Measurements from ENCODE around the genes MSTN and INPP1.

- RRBS = no CpG with 5 or more reads among the region's 2 CpGs
Measured at GRCh38 chr2:189485206-189485514, 43.9 kb downstream of the WDR75 start.

- RRBS = no CpG with 5 or more reads among the region's 1 CpG
Measured at GRCh38 chr2:189576275-189576909, 4.2 kb downstream of the SLC40A1 start.

- RRBS = no CpG with 5 or more reads among the region's 2 CpGs
Measured at GRCh38 chr2:190062615-190062983, at the start of gene MSTN. TSS of gene MSTN (minus strand) at chr2:190062729.

DNA sequence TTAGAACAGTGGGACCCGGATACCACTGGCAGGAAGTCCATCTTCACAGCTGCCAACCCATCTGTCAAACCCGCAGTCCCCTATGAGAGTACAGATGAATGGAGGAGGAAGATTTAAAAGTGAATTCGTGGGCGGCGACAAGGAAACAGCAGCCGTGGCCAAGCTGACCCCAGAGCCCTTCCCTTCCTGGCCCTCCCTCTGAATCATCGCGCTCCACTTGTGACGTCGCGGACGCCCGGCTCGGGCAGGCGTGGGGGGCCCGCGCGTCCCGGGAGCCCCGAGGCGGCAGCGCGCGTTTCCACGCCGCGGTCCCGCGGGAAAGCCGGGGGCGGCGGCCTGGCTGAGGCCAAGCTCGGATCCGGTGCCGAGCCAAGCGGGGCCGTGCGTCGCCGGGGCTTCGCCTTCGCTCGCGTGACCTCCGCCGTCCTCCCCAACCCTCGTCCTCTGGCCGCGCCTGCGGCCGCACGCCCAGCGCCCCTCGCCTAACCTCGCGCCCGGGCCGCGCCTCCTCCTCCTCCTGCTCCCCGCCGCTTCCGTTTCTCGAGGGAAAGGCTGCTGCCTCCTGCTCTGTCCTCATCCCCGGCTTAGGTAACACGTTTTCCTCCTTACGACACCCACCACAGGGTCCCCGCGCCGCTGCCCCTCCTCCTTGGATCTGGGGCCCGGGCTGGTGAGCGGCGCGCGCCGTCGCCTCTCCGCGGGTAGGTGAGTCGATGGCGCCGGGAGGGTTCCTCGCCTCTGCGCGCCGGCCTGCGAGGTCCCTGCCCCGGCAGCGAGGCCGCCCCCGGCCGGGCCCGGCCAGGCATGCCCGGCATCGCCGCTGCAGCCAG is at the start of gene INPP1:
Gene INPP1 (plus strand): TSS at position 216 of the 830 bp plus-strand sequence.
- RRBS = 2% methylated on average over 52 of the region's 95 CpGs

- RRBS = no CpG with 5 or more reads among the region's 2 CpGs
Measured at GRCh38 chr2:190469601-190470237, 61.6 kb downstream of the MFSD6 start.

DNA sequence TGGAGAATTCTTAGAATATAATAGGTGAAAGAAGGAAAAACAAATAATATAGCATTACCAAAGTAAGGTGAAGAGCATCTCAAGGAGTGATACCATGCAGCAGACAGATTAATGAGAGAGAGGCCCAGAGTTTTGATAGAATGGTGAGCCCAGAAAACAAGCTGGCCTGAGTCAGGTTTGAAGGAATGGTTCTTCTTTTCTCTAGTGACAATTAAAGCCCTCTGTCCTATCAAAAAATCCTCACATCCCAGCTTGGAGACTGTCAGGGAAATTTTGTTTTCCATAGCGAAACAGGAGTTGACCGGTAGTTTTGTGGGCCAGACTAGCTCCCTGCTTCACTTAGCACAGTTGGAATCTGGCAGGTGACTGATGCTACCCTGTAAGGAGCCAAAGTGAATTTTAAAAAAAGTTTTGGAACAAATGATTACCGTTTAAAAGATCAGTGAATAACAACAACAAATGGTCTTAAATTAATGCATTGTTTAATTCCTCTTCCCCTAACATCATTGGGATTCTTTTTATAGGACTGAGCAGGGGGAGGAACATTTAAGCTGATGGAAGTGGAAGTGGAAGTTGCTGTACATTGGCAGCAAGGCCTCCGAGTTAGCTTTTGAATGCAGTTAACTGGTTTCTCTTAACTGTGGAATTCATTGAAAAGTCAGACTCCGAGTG is 6.7 kb downstream of the NAB1 start:
- RRBS = no CpG with 5 or more reads among the region's 5 CpGs

GRCh38 chr2:190842159-190842588 is 38.4 kb upstream of the GLS start:
- RRBS = no CpG with 5 or more reads among the region's 4 CpGs

GRCh38 chr2:190879946-190880713 is 491 bp upstream of the GLS start:
- RRBS = no CpG with 5 or more reads among the region's 37 CpGs

DNA sequence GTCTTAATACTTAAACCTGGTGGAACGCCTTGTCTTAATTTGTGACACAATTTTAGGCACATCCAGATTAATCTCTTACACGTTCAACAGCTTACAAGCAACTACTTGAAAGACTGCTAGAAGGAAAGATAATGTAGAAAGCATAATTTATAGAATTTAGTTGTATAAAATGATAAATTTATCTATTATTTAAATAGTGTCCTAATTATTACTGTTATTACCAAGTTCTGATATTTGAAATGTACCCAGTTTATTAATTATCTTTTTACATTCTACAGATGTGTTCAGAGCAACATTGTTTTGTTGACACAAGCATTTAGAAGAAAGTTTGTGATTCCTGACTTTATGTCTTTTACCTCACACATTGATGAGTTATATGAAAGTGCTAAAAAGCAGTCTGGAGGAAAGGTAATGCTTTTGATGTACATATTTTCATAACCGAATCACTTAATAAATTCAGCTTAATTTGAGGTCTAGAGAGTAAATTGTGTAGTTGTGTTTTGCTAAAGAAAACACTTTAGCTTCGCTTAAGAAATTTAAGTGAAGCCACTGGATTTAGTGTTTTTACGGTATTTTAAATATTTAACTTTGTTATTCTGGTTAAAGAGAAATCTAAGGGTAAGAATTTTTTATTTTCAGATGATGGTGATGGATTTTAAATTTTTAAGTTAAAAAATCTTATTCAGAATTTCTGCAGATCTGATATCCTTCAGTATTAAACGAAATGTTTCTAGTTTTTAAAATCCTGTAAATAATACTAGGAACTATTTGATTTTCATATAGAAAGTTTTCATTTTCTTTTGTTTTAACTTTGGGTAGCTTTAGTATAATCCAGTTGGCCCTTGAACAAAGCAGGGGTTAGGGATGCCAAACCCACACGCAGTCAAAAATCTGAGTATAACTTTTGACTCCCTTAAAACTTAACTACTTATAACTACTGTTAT is 19.9 kb downstream of the GLS start:
- RRBS = no CpG with 5 or more reads among the region's 7 CpGs

GRCh38 chr2:190901873-190902247 is 21.2 kb downstream of the GLS start:
- RRBS = no CpG with 5 or more reads among the region's 1 CpG

GRCh38 chr2:190961881-190962809 is 51.8 kb downstream of the STAT1 start:
- RRBS = no CpG with 5 or more reads among the region's 2 CpGs

DNA sequence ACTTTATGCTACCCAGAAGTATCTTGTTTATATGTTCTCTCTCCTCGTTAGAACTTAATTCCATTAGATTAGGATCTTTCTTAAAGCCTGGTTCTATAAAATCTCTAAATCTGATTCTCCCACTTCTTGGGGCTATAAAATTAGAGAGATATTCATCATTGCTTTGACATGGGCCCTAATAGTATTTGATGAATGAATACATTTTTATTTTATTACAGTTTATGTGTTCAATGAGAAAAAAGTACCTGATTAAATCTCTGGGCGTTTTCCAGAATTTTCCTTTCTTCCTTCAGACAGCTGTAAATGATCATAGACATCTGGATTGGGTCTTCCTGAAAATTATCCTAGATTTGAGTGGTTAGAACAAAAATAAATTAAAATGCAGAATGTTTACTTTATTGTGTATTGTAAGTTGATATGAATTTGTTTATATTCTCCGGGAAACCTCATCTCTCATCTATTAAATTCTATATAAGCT is 6.6 kb downstream of the STAT1 start:
- RRBS = no CpG with 5 or more reads among the region's 3 CpGs

GRCh38 chr2:191012321-191013086 is 1.5 kb downstream of the STAT1 start:
- RRBS = no CpG with 5 or more reads among the region's 9 CpGs

DNA sequence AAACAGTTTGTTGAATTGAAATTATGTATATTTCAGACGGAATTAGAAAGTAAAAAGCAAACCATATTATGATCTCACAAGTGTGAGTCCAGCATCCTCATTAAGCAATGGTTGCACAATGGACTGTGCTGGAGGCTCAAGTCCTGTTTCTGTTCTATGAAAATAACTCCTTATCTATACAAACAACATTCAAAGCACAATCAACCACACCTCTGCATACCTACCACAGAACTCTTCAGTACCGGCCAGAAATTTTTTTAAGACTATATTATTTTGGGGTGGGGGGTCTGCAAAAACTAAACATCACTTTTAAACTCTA is 902 bp downstream of the STAT1 start:
- RRBS = no CpG with 5 or more reads among the region's 2 CpGs

GRCh38 chr2:191041568-191042077 is 27.7 kb upstream of the STAT1 start:
- RRBS = no CpG with 5 or more reads among the region's 2 CpGs

DNA sequence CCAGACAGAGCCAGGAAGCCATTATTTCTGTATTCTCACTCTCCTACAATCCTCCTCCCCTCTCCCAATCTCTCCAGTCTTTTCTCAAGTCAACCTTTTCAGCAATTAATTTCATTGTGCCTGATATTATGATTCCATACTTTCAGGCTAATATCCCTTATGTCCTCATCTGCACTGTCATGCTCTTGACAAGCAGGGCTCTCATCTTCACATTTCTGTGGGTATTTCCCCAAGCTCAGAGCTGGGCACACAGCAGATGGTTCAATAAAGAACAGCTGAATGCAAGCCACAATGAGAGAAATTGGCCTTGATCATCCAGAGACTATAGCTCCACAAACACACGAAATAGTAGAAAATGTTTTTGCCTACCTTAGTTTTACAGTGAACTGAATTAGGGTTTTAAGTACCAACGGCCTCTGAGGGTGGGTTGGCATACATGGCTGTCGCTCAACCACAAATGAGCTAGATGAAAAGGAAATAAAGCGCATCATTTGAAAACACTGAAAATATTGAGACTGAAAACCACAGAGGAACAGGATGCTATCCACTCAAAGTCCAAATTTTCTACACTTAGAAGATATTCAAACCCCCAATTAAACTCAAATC is 47.5 kb upstream of the STAT1 start:
- RRBS = no CpG with 5 or more reads among the region's 4 CpGs

- RRBS = no CpG with 5 or more reads among the region's 4 CpGs
Measured at GRCh38 chr2:191184444-191185193, 33.8 kb upstream of the STAT4 start.

GRCh38 chr2:191262875-191263799 is 17.9 kb downstream of the MYO1B start:
- RRBS = no CpG with 5 or more reads among the region's 6 CpGs

DNA sequence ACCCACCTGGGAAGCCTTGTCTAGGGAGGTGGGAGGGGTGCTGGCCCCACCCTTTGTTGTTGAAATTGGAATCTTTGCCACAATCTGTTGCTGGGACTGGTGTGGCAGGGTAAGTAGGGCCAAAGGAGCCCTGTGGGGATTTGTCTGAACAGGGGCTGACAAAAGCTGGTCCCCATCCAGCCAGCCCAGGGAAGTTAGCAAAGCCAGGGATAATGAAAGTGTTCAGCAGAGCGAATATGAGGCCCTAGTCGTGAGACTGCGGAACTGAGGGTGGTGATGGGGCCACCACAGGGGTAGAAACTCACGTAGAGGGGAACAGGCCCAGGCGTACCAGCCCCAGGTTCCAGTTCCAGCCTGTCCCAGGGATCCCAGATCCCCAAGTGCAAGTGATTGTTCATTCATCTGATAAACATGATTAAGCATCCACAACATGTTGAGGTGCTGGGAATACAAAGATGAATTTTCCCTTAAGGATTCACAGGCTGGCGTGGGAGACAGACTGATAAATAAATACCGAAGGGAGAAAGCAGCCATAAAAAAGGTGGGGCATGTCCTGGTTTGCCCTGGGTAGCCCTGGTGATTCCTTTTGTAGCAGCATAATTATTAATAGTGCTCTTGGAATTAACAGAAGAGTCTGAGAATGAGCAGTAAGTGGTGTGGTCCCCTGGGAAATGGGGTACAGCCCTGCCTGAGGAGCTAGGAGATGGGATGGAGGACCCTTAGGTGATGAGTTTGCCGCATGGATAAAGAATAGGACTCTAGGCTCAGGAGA is 60.1 kb downstream of the MYO1B start:
- RRBS = no CpG with 5 or more reads among the region's 8 CpGs